Aorta (tissue), 1 donor: ENCODE measurements around the gene RGR.

DNA sequence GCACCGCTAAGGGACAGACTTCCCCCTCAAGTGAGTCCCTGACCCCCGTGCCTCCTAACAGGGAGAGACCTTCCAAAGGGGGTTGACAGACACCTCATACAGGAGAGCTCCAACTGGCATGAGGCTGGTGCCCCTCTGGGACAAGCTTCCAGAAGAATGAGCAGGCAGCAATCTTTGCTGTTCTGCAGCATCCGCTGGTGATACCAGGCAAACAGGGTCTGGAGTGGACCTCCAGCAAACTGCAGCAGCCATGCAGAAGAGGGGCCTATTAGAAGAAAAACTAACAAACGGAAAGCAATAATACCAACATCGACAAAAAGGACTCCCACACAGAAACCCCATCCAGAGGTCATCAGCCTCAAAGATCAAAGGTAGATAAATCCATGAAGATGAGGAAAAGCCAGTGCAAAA lies 280.8 kb downstream of the SH2D4B start:
- PRO-cap = no peak

GRCh38 chr10:82432309-82432731 lies 557.3 kb downstream of the NRG3 start:
- PRO-cap = no peak

- PRO-cap = no peak
Observed at GRCh38 chr10:82744883-82745126, 869.8 kb downstream of the NRG3 start.

DNA sequence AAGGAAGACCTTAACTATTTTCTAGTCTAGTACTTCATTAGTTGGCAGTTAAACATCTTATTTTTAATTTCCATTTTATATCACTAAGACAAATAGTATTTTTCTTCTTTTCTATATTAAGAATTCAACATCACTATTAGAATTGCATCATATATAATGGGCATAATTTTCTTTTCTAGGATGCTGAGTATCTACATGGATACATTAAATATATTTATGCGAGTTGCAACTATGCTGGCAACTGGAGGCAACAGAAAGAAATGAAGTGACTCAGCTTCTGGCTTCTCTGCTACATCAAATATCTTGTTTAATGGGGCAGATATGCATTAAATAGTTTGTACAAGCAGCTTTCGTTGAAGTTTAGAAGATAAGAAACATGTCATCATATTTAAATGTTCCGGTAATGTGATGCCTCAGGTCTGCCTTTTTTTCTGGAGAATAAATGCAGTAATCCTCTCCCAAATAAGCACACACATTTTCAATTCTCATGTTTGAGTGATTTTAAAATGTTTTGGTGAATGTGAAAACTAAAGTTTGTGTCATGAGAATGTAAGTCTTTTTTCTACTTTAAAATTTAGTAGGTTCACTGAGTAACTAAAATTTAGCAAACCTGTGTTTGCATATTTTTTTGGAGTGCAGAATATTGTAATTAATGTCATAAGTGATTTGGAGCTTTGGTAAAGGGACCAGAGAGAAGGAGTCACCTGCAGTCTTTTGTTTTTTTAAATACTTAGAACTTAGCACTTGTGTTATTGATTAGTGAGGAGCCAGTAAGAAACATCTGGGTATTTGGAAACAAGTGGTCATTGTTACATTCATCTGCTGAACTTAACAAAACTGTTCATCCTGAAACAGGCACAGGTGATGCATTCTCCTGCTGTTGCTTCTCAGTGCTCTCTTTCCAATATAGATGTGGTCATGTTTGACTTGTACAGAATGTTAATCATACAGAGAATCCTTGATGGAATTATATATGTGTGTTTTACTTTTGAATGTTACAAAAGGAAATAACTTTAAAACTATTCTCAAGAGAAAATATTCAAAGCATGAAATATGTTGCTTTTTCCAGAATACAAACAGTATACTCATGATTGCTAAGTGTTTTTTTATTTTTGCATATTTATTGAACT lies 13.1 kb downstream of the GHITM start:
- PRO-cap = no peak

- PRO-cap = no peak
Observed at GRCh38 chr10:84244947-84245548, at the start of gene RGR. TSS of gene RGR (plus strand) at chr10:84245053.

- PRO-cap = no peak
Observed at GRCh38 chr10:84333125-84333666, 4.8 kb downstream of the CCSER2 start.

- PRO-cap = unidirectional peak, minus-strand start at chr10:84982209
Observed at GRCh38 chr10:84982136-84982340, 653.6 kb downstream of the CCSER2 start.

GRCh38 chr10:85145829-85146495 lies 817.6 kb downstream of the CCSER2 start:
- PRO-cap = no peak

- PRO-cap = bidirectional peak, plus-strand start at chr10:86400165, minus-strand start at chr10:86399895; bidirectional peak, plus-strand start at chr10:86400635, minus-strand start at chr10:86400540
Observed at GRCh38 chr10:86399734-86400836, 33.5 kb upstream of the GRID1 start.

DNA sequence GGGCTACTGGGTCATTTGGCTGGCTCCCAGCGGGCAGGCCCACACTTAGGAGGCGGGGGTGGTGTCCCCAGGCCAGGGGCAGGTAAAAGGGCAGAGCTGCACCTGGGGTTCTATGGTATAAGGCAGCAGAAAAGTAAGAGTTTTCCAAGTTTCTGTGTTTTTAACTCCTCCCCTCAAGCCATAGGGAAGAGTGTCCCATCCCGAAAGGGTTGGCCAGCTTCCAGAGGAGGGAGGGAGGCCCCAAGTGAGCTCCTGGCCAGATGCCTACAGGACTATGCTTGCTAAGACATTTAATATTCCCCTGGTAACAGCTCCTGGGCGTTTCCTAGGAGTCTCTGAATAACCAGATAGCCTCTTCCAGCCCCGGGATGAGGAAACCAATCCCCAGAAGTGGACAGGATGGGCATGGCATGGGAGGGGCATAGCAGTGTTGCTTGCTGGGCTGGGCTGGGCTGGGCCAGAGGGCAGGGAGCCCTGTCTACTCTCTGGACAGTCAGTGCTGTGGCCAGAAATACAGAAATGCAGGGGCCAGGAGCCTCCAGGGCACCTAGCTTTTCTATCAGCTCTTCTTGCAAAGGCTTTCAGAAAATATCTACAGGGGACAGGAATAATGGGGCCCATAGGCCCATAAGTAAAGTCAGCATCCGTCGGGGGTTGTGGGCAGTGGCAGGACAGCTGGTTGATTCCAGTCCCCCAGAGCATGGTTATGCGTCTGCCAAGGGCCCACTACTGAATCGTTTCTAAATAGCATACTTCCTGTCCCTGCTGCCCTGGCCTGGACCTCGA lies 5.2 kb upstream of the OPN4 start:
- PRO-cap = no peak

GRCh38 chr10:86732626-86733152 lies 23.7 kb upstream of the BMPR1A start:
- PRO-cap = no peak

- PRO-cap = no peak
Observed at GRCh38 chr10:86795088-86795782, 38.8 kb downstream of the BMPR1A start.

DNA sequence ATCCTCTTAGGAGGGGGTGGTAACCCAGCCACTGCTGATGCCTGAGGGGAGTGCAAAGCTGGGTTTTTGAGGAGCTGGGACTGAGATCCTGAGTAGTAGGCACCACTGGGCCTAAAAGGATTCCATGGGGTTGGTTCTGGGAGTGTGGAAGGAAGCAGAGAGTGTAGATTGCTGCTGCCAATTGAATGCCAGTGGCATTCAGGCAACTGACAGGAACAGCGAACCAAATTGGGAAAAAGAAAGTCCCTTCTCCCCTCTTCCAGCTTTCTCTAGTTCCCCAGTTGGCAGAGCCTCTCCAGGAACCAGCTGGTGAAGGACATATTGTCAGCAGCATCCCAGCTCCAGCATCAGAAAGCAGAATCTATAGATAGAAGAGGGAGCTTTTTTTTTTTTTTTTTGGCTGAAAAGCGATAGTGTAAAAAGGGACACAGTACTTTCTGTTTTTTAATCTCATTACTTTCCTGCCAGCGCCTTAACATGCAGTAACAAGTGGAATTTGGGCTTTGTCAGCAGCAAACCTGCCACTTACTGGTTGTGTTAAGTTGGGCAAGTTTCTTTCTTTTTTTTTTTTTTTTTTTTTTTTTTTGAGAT lies 91.5 kb downstream of the MMRN2 start:
- PRO-cap = no peak

- PRO-cap = no peak
Observed at GRCh38 chr10:87115295-87115942, 20.4 kb downstream of the SHLD2 start.

GRCh38 chr10:87547626-87548289 lies 43.1 kb downstream of the MINPP1 start:
- PRO-cap = no peak

DNA sequence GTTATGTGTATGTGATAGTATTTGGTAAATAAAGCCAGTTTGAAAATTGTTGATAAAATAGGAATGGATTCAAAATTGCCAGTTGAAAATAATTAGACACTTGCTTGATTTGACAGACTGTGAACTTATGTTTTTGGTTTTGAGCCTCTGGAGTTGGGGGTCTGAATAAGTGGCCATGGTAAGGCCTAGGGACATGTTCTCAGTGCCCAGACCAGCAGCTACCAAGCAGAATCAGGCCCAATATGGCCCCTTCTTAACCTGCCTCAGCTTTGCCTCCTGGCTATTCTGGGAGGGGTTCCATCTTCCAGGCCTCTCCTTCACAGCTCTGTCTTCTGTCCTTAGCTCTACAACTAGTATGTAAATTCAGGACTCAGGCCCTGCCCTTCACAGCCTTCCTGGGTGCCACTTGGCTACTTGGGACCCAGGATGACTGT lies 33.4 kb upstream of the PAPSS2 start:
- PRO-cap = no peak

DNA sequence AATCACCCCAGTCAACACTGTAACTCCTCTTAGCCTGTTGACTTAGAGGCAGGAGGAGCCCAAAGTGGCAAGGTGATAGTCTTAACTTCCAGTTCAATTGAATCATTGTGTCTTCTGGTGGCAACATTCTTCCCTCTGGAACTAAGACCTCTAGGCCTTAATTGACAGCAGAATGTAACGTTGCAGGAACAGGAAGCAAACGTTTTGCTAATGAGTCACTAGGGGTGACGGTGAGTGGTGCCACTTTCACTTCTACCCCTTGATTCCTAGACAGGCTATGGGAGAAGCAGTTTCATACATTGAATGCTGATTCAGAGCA lies 24.0 kb upstream of the PAPSS2 start:
- PRO-cap = no peak

GRCh38 chr10:87664094-87664293 lies 4.3 kb downstream of the PAPSS2 start:
- PRO-cap = no peak

DNA sequence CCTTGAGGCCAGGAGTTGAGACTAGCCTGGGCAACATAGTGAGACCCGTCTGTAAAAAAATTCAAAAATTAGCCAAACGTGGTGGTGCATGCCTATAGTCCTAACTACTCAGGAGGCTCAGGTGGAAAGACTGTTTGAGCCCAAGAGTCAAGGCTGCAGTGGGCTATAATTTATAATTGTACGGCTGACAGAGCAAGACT lies 49.3 kb downstream of the ATAD1 start:
- PRO-cap = no peak

- PRO-cap = no peak
Observed at GRCh38 chr10:87826811-87827057, 8.7 kb upstream of the ATAD1 start.